Thoracic aorta endothelial cell (primary cell): Measurements from ENCODE around the gene ASB4.

DNA sequence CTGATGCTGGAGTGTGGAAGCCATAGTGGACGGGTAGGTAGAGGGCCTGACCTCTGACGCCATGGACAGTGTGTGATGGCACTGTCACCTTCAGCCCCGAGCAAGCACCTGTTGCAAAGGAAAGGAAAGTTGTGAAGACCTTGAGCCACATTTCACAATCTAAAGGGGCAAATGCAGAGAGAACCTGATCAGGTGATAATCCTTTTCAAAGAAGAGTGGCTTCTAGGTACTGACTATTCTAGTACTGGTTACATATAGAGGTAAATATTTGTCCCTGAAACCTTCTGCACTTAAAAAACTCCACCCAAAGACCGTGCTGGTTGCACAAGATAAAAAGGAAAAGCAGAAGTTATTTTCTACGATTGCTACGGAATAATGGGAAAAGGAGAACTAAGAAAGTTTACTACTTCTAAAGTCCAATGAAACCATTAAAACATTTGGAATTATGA is 6.9 kb downstream of the HEPACAM2 start:
- CAGE, long polyA plus RNA, result no peak

DNA sequence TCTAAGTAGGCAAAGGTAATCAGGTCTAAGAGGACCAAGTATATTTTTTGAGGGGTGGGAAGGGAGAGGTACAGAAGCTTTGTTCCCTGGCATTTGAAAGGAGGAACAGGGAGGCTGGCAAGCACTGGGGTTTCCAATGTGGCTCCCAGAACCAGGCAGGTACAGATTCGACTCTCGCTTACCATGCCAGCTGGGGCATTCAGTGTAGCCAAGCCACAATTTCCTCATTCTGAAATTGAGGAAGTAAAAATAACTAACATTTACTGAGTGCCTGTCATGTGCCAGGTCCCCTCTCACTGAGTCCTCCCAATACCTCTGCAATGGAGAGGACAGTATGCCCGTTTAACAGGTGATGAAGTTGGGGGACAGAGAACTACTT is 45.9 kb upstream of the BET1 start:
- CAGE, long polyA plus RNA, result no peak

DNA sequence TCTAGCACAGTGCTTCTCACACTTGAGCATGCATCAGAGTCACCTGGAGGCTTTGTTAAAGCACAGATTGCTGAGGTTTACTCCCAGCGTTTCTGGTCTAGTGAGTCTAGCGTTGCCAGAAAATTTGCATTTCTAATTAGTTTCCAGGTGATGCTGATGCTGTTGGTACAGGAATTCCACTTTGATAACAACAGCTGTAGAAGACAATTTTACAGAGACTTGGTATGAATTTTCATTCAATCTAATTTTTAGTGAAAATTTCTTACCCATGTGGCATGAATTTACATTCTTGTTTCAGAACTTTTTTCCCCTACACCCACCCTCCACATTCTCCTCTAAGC is 48.3 kb upstream of the BET1 start:
- CAGE, long polyA plus RNA, result no peak

DNA sequence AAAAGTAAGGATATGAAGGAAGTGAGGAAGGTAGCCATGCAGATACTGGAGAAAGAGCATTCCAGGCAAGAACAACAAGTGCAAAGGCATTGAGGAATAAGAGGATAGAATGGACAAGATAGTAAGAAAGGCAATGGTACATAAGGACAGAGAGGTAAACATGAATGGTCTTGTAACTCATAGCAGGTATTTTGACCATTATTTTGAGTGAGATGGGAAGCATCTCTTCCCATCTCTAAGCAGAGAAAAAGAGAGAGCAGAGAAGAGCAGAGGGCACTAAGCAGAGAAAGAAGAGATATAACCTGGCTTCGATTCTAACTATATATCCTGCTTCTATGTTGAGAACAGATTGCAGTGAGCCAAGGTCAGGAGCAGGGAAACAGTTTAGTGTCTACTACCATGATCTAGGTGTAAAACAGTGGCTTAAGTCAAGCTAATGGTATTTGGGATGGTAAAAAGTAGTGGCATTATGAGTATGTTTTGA is 193.2 kb upstream of the BET1 start:
- CAGE, long polyA plus RNA, result no peak

- CAGE, long polyA plus RNA, result no peak
Observed at GRCh38 chr7:94375546-94376340, 19.0 kb upstream of the COL1A2 start.

GRCh38 chr7:94430062-94430891 is 35.6 kb downstream of the COL1A2 start:
- CAGE, long polyA plus RNA, result no peak

GRCh38 chr7:94514143-94514393 is 4.5 kb downstream of the CASD1 start:
- CAGE, long polyA plus RNA, result no peak

DNA sequence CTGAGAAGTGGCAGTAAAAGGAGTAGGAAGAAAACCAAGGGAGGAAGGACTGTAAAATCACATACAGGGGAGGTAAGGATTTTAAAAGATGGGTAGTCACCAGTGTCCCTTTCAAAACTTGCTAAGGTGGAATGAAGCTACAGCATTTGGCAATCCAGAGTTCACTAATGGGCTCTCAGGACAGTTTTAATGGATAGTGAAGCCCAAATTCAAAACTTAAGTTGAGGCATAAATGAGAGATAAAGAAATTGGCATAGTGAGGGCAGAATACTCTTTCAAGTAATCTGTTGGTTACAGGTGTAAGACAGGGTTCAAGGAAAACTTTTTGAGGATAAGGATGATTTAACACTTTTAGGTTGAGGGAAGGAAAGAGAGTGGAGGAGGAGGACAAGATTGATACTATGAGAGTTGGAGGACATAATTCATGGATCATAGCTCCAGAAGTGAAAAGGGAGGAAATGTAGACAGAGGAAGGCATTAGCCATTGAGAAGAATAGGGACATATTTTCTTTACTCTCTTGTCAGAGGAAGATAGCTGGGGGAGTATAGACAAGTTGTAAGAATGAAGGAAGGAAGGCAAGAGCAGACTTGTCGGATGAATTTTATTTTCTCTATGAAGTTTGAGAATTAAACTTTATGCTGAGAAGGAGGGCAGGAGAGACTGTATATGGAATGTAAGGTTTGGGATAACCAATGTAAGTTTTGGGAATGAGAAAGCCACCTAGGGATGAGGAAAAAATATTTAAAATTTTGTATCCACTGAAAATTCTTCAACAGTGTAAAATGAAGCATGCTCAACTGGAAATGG is 21.4 kb downstream of the CASD1 start:
- CAGE, long polyA plus RNA, result no peak

- CAGE, long polyA plus RNA, result no peak
Observed at GRCh38 chr7:95318355-95319014, 5.8 kb downstream of the PON1 start.

GRCh38 chr7:95399802-95400540 is 3.8 kb upstream of the PON3 start:
- CAGE, long polyA plus RNA, result no peak

GRCh38 chr7:95434163-95434517 is 688 bp downstream of the PON2 start:
- CAGE, long polyA plus RNA, result no peak

- CAGE, long polyA plus RNA, result no peak
Observed at GRCh38 chr7:95435489-95435692, 563 bp upstream of the PON2 start.

GRCh38 chr7:95473238-95473875 is 12.4 kb upstream of the ASB4 start:
- CAGE, long polyA plus RNA, result no peak

DNA sequence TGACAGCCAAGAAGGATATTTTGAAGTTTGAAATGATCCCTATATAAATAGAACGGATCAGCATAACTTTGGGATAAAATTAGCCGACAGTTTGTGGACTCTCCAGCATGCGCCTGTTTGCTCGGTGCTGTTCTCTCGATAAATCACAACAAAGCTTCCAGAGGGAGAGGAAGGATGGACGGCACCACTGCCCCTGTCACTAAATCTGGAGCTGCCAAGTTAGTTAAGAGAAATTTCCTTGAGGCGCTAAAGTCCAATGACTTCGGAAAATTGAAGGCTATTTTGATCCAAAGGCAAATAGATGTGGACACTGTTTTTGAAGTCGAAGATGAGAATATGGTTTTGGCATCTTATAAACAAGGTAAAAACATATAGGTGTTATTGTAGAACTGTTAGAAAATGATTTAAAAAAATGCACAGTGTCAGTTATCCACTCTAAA is at the start of gene ASB4:
ASB4 (plus strand) TSS at position 146 of the 440 bp plus-strand sequence.
- CAGE, long polyA plus RNA, result no peak

GRCh38 chr7:95588257-95588797 is 8.0 kb downstream of the PDK4 start:
- CAGE, long polyA plus RNA, result no peak

DNA sequence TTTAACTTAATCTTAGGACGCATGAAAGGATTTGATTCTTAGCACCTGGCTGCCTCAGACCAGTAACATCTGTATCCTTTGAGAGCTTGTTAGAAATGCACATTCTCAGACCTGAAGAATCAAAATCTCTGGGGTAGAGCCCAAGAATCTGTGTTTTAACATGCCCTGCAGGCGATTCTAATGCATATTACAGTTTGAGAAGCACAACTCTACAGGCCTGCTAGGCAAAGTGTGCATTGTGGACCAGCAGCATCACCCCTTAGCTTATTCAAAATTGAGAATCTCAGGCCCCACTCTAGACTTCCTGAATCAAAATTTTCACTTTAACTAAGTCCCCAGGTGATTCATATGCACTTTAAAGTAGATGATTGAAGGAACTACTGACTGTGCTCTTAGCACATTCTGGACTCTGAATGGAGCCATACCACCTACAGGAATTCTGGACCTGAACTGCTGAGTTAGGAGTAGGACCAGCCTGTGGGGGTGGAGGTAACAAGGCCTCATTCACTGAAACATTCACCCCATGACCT is 7.5 kb downstream of the PDK4 start:
- CAGE, long polyA plus RNA, result no peak

GRCh38 chr7:95591048-95591825 is 5.1 kb downstream of the PDK4 start:
- CAGE, long polyA plus RNA, result no peak

DNA sequence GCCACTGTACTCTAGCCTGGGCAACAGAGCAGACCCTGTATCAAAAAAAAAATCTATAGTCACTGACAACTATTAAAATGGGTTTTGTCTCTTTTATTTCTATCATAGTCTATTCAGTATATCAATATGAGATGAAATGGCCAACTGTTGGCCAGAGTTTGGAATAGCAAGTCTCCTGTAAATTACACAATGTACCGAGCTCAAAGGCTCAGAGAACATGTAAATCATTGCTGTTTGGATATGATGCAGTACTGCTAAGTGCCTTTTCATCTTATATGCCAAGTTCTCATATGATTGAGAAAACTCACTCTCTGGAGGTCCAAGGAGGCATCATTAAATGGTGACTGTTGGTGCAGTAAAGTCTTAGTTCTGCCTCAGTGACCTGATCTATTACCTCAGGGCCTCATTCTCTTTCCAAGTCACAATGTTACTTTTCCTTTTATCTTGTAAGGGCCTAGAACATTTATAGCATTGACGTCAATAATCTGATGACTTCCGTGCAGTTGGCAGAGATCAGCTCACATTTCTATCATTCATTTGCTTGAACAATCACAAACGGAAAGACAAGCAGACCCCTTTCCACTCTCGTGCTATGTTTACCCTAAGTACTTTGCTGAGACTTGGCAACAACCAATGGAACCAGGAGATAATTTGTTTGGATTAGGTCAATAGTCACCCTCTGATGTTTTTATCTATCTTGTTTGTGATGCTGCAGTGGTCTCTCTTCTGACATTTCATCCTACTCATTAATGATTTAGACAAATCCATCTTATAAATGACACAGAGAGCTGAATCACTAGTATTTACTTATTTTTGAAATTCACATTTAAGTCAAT is 32.6 kb upstream of the PDK4 start:
- CAGE, long polyA plus RNA, result no peak

GRCh38 chr7:95916519-95916984 is 144.2 kb downstream of the DYNC1I1 start:
- CAGE, long polyA plus RNA, result no peak

DNA sequence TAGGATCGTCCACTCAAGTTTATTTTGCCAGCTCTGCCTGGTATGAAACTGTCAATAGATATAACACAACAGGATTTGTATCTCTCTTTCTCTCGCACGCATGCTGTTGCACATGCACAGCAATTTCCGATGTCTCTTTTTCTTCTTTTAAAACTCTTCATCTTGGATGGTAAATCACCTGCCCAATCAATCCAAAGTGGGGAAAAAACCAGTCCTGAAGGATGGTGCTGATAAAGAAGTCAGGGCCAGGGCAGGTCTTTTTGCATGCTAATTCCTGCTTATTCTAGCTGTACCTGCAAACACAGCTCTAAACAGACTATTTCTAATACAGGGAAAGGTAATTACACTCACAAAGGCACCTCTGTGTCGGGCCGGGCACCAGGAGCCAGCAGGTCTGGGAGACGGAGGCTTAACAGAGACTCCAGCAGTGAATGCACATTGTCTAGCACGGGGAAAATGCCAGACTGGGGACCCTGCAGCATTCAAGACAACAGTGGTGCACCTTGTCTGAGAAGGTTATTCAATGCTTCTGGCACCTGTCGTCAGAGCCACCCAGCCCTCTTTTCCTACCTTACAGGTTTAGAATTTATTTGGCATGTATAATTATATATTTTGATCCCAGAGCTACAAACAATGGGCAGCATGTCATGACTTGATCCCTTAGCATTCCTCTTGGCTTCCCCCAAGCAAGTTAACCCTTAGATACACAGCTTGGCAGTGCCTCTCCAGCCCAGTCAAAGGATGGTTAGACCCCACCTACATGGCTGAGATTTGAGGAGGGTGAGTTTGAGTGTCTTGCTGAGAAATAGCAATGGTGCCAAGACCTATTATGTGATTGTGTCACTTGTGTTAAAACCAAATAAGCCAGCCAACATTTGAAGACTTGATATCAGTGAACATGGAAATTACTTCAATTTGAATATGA is 185.2 kb downstream of the SLC25A13 start:
- CAGE, long polyA plus RNA, result no peak